REH cell (cell line): Measurements from ENCODE around the gene CLIC2.

GRCh38 chrX:155334354-155334893 is at the start of gene CLIC2:
Gene CLIC2 (minus strand): TSS chrX:155334614.
- PRO-cap = no peak